ENCODE measurements around a stretch of chr6.

DNA sequence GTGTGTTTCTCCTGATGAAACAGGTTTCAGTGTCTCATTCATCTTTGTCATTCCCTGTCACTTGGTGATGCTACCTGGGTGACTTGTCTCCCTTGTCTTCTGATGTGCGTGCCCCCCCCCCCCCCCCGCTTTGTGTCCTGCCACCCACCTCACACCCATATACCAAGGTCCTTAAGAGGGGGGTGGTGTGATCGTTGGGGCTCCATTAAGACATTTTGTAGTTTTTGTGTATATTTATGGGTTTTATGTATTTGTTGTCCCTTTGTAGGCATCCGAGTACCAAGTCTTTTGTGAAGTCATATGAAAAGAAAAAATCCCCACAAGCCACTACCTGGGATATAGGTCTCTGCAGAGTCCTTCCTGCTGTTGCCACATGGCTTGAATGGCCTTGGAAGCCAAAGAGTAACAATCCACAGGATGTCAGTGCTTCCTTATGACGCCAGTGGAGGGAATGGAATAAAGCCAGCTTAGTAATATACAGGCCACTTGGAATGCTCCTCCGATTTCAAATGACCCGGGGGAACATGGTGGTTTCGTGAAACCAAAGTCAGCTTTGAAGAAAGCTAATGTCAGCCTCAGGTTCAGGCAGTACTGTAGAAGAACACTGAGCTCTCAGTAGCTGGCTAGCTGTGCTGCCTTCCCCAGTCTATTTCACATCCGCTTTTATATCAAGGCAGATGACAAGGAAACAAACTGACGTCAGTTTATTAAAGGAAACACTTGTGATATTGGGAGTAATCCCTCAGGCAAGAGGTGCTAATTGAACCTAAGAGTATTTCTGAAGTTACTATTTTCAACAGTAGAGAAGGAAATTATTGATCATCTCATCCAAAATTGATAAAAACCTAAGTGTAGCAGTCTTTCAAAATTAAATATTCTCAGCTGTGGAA, 189.2 kb downstream of the DTNBP1 start:
- PRO-cap, 8 experiments = no peak in any of the 8 experiments

GRCh38 chr6:15500475-15500753, 162.4 kb downstream of the DTNBP1 start:
- PRO-cap, 8 experiments = no peak in any of the 8 experiments

- PRO-cap, 8 experiments = no peak in any of the 8 experiments
Observed at GRCh38 chr6:15588549-15589004, 74.3 kb downstream of the DTNBP1 start.

- PRO-cap, 8 experiments = no peak in any of the 8 experiments
Observed at GRCh38 chr6:15709522-15709974, 46.7 kb upstream of the DTNBP1 start.

GRCh38 chr6:15754403-15754978, 91.7 kb upstream of the DTNBP1 start:
- PRO-cap, 8 experiments = no peak in any of the 8 experiments

- PRO-cap, 8 experiments = no peak in any of the 8 experiments
Observed at GRCh38 chr6:15905511-15906606, 223.0 kb upstream of the MYLIP start.

DNA sequence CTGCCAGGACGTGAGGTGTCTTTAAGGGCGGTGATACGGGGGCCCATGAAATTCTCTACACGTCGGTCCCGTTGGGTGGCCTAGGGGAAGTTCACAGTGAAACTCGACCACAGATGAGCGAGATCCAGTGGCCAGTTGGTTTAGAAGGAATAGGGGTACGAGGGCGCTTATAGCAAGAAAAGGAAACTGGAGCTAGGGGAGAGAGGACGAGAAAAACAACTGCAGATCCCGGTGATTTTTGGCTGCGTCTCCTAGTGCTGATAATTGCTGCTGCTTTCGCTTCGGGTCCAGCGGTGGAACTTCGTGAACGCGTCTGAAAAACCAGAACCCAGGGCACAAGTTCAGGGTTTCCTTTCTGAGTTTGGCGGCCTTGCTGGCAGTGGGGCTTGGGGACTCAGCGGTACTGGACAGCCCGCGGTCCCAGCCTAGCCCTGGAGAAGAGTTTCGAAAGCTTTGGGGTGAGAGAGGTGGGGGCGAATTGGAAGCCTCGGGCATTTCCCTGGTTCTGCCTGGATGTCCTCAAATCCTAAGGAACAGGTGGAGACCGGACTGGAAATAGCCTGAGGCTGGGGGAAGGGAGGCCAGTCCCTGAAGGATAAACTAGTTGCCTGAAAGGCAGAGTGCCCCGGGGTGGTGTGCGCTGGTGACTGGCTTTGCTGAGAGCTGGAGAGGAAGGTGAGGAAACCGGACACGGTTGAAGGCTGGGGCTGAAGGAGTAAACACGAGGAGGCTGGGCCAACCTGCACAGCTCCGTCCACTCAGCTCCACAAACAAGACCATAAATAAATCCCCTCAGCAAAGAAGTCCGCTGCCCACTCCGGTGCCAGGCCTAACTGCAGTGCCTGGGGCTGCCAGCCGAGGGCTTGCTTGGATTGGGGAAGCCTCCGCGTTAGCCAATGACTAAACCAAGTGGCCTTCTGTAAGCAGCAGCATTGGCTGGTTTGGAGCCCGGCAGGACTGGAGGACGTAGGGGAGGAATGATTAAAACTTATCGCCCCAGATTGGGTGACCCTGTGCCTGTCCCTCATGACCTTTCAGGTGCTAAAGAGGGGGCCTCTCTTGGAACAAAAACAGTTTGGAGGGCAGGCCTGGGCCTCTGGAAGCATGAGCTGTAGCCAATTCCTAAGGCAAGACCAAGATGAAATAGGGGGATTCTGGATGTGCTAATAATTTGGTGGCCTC, 934 bp downstream of the GMPR start:
- PRO-cap, 8 experiments = peak in 4 of 8 experiments; most common plus-strand start position 379 of the sequence (in 1); most common minus-strand start position 840 of the sequence (in 2)

DNA sequence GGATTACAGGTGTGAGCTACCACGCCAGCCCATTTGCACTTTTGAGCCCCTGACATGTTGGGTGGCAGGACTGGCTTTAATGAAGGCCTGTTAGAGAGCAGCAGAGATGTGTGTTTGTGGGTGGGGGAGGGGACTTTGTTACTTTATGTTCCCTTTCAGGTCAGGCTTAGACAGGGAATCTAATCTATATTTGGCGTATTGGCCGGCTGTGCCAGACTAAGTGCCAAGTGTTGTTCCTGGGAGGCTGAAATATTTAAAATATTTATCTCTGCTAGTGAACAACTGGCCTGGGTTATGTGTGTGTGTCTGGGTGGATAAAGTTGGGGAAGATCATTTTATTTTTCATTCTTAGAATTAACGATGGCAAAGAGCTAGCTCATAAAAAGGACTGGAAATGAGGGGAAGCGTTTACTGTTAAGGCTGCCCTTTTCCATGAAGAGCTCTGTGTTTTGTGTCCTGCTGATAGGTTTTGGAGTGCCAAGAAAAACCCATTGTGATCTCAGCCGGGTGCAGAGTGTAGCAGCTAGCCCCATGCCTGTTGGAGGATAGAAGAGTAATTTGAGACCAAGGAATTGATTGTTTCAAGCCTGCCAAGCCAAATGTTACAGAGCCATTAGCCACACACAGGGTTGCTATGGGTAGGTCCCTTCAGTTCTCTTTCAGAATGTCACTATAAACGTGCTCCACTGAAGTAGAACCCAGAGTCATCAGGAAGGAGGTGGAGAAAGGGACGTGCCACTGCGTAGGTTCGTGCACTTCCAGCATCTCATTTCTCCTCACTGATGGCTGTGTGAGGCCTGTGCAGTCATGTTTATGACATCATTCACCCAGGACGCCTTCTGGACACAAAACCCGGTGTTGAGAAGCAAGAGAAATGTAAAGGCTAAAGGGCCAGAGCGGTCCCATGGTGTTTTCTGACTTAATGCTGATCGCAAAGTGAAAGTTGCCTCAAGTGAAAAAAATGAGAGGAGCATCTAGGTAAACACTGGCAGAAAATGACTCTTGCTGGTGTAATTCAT, 6.4 kb downstream of the GMPR start:
- PRO-cap, 8 experiments = no peak in any of the 8 experiments

DNA sequence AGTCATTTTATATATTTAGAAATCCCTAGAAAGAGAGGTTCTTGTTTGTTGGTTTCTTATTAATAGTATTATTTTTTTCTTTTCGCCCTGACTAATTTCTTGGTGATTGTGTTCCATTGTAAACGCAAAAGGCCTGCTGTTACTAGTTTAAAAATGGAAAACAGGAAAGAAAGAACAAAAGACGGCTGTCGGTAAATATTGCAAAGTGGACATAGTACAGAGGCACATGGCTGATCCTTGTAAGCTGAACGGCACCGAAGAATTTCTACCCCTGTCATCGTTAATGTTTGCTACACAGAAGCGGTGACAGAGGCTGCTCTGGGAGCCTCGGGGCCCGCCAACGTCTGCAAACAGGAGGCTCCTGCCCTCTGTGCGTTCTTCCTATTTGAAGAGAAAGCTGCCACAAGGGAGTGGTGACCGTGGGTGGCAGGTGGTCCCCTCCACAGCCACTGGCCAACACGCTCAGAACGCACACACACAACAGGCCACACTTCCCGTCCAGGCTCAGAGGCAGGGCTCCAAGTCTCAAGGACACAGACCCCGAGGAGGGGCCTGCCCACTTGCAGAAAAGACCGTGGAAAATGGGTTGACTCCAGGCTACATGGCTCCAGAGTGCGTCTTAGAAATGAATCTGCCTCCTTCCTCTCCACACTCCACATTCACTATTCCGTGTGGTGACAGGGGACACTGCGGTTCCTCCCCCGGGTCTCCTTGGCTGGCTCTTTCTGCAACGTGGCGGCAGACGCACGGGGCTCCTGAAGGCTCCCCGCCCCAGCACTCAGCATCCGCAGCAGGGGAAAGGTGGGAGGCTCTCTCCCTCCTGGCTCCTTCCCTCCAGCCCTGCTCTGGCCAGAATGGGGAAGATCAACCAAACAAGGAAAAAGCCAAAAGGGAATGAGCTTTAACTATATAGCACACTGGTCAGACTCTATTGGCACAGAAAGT, 64.5 kb downstream of the GMPR start:
- PRO-cap, 8 experiments = no peak in any of the 8 experiments

DNA sequence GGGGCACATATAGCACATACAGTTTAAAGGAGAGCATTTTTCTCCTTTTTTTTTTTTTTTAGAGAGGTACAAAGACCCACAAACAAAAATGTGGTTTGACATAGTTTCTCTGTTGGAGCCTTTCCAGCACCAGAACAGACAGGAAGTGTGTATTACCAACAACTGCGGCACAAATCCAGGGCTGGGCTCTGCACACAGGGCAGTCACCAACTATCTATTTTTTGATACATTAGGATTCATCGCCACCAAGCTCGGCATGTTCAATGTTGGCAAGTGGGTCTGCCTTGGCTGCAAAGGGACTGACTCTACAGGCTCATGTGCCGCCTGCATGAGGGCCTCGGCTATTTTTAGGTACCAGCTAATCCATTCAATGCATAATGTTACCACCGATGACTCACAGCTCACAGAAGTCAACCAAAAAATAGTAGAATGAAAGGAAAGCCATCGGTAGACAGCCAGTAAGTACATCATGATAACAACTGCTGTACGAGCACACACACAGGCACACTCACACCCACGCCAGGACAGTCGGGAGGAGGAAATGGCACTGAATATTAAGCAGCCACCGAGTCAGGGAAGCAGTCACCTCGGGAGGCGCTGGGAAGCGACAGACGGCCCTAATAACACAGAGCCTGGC, 81.5 kb downstream of the GMPR start:
- PRO-cap, 8 experiments = peak in 6 of 8 experiments; most common plus-strand start position 581 of the sequence (in 6); most common minus-strand start position 301 of the sequence (in 5)

DNA sequence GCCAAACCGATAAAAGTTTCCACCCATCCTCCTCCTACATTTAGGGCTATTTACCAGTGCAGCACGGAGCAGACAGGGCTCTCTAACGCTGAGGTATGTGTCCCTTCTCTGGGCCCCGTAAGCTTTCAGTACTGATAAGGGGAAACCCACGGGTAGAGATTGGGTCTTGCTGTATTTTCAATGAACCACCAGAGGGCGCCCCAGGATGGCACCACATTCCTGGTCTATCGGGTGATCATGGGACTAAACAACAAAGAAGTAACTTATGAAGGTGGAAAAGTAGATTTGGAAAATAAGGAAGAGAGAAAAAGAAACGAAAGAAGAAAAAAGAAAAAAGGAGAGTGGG, 93.7 kb downstream of the GMPR start:
- PRO-cap, 8 experiments = peak in 1 of 8 experiments; most common minus-strand start position 230 of the sequence (in 1)

- PRO-cap, 8 experiments = no peak in any of the 8 experiments
Observed at GRCh38 chr6:16575200-16575871, 185.9 kb downstream of the ATXN1 start.

- PRO-cap, 8 experiments = no peak in any of the 8 experiments
Observed at GRCh38 chr6:16657404-16657994, 103.8 kb downstream of the ATXN1 start.

GRCh38 chr6:16681537-16682035, 79.7 kb downstream of the ATXN1 start:
- PRO-cap, 8 experiments = no peak in any of the 8 experiments

DNA sequence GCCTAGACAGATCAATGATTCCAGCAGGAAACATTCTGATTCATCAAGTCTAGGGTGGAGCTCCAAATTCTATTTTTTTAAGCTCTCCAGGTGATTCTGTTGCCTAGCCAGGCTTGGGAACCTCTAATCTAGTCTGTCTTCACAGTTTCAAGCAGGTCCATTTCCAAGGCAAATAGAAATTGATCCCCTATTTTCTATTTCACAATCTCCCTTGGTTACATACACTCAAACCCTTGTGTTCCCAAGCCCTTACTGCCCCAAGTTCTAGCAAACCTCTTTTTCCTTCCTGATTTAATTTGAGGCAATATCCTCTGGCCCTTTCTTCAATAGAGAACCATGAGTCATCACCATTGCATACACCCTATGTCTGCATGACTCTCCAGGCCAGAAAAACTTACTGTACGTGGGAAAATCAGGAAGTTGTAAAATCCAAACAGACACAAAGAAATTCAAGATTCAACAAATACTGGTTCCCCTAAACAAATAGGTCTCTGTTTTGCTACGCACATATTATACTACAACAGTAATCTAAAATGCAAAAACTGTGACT, 8.8 kb downstream of the ATXN1 start:
- PRO-cap, 8 experiments = no peak in any of the 8 experiments

DNA sequence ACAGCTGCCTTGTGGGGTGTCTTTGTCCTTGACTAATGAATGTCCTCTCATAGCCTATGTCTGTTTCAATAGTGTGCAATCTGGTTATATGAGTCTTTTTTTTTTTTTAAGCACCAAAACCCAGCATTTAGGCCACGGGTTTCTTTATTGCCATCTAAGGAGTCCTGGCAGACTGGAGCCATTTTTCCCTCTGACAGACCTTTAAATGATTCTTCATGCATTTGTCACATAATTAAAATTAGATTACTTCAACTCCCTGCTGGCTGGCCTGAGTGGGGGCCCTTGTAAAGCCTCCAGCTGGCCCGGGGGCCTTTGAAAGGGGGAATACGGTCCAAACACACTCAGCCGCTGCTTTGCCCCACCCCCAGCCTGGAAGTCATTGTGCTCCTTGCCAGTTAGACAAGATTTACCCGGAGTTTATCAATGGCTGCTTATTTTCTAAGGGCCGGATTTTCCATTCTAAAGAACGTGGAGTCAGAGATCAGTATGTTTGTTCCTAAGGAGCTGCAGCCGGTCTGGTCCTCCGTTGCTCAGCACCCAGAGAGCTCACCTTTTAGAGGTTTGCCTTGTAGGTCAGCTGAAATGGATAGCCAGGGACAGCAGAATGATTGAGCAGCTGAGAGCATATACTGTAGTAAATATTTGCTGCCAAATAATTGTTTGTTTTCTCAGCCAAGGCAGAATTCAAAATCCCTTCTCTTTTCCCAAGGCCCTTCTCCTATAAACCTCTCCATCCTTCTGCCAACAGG, 68.6 kb upstream of the RBM24 start:
- PRO-cap, 8 experiments = no peak in any of the 8 experiments

DNA sequence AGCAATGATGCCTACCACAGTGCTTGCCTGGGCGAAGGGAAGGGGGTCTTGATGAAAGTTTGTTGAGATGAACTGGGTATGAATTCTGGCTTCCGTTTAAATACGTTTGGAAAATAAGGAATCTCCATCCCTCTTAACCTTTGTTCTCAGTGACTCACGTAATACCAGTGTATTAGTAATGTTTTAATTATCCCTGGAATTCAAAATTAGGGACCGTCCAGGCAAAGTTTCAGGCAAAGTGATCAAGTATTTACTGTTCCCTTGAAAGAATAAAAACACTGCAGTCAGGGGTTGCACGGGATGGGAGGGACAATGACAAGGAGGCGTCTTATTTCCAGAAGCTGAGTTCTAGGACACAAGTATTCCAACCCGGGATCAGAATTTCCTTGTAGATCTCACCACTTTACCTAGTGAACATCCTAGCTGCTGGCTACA, 2.5 kb upstream of the RBM24 start:
- PRO-cap, 8 experiments = no peak in any of the 8 experiments

GRCh38 chr6:17601297-17601382, 1.0 kb downstream of the FAM8A1 start:
- PRO-cap, 8 experiments = no peak in any of the 8 experiments

DNA sequence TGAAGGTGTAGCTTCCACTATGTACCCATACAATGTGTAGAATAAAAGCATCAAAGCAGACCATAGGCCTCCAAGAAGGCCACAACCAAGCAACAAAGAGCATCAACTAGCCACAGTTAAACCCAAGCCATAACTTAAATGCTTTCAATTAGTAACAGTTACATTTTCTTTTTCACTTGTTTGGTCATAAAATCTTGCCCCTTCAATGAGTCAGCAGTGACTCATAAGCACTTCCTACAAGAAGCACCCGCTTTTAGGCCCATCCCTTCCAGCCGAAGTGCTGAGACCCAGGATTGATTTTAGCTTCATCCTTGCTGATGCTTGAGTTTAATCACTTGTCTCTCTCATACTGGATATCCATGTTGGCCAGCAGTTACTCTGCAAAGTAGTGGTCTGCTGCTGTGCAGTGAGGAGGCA, 8.3 kb upstream of the NUP153 start:
- PRO-cap, 8 experiments = peak in 1 of 8 experiments; most common minus-strand start position 108 of the sequence (in 1)

- PRO-cap, 8 experiments = no peak in any of the 8 experiments
Observed at GRCh38 chr6:17744410-17744913, 37.7 kb upstream of the NUP153 start.

Measured in peripheral blood mononuclear cell (primary cell).